Left colon (tissue), 1 donor: ENCODE results near the gene CACNA1I.

DNA sequence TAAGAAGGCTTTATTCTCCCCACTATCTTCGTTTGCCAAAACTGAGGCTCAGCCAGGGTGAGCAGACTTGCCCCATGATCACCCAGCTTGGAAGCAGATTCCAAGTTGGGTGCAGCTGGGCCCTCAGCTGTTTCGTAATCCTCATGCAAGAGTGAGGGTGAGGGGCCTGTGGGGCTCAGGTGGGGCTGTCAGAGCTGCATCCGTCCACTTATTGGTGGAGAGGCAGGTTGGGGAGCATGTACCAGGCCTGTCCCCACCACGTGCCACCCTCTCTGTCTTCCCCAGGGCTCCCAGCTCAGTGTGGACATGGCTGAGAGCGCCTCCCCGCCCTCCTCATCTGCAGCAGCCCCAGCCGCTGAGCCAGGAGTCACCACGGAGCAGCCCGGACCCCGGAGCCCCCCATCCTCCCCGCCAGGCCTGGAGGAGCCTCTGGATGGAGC lies at the start of gene CACNA1I:
CACNA1I (plus strand) TSS at position 307 of the 440 bp plus-strand sequence.
- PRO-cap: no peak

DNA sequence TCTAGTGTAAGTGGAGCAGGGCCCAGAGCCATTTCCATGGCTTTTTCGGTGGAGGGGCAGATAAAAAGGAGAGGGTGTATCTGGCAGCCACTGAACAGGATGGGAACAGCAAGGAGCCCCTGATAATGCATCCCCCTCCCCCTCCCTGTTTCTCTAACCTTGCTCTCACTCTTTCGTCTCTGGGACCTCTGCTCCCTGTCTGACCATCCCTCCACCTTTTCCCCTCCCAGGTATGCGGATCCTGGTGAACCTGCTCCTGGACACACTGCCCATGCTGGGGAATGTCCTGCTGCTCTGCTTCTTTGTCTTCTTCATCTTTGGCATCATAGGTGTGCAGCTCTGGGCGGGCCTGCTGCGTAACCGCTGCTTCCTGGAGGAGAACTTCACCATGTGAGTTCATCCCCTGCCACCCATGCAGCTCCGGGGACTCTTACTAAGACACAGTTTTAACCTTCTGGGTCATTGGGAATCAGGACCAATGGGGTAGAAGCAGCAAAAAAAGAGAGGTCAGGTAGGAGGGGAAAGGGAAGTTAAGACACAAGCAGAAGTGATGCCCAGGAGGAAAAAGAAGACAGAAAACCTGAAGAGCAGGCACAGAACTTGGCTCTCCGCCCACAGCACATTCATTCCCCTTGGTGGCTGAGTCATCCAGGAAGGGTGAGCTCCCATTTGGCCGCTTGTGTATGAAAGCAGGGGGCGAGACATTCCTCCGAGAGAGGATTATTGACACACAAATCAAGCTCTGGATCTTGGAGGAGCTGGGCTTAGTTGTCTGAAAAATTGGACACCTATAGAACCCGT lies 64.0 kb downstream of the CACNA1I start:
- PRO-cap: no peak

DNA sequence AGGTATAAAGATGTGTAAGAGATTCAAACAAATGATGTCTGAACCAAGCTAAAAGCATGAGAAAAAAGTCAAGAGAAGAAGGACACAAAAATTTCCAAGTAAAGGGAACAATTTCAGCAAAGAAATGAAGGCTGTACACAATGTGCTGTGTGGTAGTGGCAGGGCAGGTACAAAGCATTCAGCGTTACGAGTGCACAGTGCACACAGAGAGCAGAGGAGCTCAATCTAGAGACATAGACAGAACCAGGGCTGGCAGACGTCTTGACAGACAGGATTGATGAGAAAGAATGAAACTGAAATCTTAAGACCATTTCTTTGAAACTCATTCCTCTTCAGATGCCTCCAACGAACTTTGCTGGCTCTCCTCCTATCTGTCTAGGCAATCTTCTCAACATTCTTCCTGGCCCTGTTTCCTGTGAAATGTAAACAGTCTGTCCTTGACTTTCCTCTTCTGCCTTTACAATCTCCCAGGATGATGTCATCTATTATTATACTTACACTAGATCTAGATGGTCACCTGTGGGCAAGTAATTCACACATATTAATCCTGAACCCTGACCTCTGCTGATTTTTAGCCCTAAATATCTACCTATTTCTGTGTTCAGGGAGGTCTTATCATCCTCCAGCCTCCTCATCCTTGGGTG lies 119.6 kb downstream of the ENTHD1 start:
- PRO-cap: no peak

DNA sequence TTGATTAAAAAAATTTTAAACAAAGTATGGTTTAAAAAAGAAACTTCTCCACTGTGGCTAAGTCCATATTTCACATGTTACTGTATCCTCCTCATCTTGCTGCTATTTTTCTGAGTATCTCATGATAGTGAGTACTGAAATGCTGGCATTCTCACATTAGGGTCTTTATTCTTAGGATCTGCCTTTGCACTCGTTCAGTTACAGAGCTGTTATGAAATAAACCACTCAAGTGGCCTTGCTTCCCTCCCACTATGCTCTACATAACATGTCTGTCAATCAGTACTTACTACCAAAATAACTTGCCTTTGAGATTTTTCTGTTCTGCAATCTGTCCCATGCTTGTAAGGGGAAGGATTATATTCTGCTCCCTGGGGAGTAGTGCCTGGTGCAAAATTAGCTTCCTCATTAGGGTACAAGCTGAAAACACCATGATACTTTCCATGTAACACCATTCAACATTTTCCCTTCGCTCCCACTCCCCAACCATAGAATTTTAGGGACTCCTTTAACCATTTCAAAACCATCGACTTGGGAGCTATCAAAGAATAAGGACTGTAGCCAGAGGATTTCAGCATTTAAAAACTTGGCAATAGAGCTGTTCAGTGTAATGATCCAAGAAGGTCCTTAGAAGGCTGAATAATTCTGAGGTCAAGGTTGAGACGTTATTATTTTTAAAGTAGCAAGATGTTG lies 1.9 kb upstream of the GRAP2 start:
- PRO-cap: no peak

DNA sequence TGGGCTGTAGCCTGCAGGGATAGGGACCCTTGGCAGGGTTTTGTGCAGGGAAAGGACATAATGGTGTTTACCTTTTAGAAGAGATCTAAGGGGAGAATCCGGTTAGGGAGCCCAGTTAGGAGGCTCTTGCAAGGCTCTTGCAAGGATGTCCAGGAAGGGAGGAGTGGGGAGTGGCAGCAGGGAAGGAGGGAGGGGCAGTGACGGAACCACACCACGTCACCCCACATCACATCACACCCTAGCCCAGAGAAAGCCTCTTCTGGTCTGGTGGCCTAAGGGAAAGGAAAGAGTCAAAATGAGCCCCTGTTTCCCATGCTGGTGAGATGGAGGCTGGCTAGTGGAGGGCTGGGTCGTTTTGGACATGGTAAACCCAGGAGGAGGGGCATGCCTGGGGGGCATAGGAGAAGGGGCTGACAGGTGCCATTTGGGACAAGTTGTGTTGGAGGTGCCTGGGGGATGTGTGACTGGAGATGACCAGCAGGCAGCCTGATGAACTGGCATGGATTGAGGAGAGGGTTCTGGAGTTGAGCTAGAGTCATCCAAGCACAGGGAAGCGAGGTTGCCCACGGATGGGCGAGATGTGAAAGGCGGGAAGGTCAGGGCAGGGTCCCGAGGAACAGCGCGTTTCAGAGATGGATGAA lies 6.1 kb upstream of the FAM83F start:
- PRO-cap: no peak

- PRO-cap: no peak
Measured at GRCh38 chr22:39991931-39992624, 2.7 kb upstream of the FAM83F start.

GRCh38 chr22:39999187-39999847 lies 4.6 kb downstream of the FAM83F start:
- PRO-cap: no peak

DNA sequence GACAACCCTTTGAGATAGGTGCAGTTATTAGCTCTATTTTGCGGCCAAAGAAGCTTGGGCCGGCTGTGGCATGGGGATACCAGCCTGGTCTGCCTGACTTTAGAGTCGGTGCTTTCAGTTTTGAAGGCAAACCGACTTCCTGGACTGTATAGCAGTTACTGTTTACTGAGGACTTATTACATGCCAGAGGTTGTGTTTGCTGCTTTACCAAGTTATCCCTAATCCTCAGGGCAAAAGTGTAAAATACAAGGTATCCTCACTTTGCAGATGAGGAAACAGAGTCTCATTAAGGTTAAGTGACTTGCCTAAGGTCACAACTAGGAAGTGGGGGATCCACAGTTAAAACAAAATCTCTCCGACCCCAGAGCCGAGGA lies 22.8 kb downstream of the FAM83F start:
- PRO-cap: no peak

GRCh38 chr22:40043832-40044246 lies 49.1 kb downstream of the FAM83F start:
- PRO-cap: bidirectional peak, plus-strand start at chr22:40044341, minus-strand start at chr22:40044138

- PRO-cap: no peak
Measured at GRCh38 chr22:40046019-40046511, 51.3 kb downstream of the FAM83F start.

DNA sequence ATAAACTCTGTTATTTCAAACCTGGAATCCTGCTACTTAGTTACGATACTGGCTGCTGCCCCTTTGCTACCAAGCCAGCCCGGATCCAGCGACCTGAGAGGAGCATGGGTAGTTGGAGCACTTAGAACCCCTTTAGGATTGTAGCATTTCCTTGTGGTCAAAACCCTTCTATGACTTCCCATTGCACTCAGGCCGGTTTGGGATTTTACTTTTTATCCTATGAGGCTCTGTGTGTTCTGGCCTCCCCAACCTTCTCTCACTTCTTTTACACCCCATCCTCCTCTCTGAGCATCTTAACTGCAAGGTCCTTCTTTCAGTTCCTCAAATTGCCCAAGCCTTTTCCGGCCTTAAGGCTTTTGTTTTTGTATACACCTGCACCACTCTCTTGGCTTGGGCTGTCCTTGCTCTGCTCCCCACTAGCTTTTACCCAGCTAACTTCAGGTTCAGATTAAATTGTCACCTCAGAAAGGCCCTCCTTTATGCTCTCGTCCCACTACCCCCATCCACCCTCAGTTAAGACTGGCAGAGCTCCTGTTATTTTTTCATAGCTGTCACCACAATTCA lies 55.4 kb downstream of the FAM83F start:
- PRO-cap: no peak

GRCh38 chr22:40116834-40117210 lies 60.9 kb upstream of the TNRC6B start:
- PRO-cap: no peak

DNA sequence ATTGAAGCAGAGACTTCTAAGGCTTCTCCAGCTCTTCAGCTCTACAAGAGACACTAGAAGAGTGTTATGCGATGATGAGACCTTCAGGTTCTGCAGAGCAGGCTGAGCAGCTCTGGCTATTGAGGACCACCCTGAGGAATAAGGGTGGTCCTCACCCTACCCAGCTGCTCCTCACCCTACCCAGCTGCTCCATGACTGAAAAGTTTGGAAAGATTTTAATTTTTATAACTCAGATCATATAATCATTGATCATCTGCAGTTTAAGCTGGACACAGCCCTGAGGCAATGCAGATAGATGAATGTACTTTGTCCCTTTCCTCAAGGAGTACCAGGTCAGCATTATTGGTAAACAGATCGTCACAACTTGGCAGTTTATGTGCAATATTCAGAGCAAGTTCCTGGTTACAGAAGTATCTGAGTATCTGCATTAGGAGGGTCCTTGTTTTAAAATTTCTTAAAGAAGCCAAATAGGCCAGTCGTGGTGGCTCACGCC lies 3.5 kb downstream of the TNRC6B start:
- PRO-cap: no peak

- PRO-cap: no peak
Measured at GRCh38 chr22:40183990-40184845, 6.5 kb downstream of the TNRC6B start.

DNA sequence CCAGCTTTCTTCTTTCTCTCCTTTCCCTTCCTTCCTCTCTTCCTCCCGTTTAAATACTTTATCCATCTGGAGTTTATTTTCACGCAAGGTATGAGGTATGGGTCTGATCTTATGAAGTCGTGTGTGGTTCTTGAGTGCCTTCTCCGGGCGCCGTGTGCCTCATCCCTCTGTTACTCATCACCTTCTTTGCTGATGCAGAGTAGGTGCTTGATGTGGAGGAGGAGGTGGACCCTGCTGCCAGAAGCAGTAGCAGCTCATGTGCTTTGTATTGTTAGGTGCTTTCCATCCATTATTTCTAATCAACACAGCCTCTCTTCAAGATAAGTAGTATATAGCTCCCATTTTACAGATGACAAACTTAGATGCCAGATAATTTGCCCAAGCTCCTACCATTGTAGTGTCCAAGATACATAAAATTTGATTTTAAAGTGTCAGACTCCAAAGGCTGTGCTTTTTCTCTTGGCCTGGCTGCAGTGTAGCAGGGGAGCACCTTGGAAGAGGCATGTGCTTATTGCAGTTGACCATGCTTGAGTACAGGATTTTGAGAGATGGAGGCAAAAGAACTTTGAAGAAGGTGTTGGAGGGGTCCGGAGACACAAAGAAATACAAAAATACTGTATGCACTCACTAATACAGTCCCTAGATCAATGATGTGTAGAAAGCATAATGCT lies 47.1 kb downstream of the TNRC6B start:
- PRO-cap: no peak

- PRO-cap: no peak
Measured at GRCh38 chr22:40258383-40259119, 80.8 kb downstream of the TNRC6B start.

GRCh38 chr22:40276931-40277171 lies 69.4 kb upstream of the ADSL start:
- PRO-cap: no peak

- PRO-cap: no peak
Measured at GRCh38 chr22:40342747-40343567, 3.3 kb upstream of the ADSL start.

- PRO-cap: no peak
Measured at GRCh38 chr22:40528079-40528360, 108.5 kb downstream of the MRTFA start.

DNA sequence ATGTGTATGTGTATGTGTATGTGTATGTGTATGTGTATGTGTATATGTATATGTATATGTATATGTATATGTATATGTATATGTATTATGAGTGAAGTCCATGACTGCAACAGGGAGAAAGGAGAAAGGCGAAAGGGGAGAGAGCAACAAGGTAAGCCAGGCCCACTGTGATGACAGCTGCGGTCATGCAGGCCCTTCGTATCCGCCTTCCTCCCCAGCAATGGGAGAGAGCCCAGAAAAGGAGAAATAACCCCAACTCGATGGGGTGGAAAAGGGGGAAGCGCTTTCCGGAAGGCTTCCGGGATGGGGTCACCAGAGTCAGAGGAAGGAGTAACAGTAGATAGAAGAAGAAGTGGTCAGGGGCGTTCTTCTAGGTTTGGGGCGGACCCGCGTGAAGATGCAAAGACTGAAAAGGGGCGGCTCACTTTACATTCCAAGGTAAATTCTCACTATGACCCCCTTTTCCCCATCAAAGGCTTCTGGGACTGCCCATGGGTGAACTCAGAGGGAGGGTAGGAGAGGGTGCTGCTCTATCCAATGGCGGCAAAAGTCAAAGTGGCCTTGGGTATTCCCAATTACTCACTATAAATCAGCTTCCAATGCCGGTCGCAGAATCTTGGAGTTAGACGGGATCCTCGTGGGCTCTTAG lies 1.3 kb upstream of the MRTFA start:
- PRO-cap: unidirectional peak, minus-strand start at position 222 of the sequence